H4 (cell line): Measurements from ENCODE around the gene CAT.

DNA sequence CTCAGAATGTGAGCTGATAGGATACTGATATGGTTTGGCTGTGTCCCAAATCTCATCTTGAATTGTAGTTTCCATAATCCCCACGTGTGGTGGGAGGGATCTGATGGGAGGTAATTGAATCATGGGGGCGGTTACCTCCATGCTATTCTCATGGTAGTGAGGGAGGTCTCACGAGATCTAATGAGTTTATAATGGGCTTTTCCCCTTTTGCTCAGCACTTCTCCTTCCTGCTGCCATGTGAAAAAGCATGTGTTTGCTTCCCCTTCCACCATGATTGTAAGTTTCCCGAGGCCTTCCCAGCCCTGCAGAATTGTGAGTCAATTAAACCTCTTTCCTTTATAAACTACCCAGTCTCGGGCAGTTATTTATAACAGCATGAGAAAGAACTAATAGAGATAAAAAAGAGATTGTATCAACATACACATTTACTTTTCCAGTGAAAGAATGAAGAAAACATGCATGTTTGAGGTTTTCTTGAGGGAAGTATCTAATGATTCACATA is 17.3 kb upstream of the CSTF3 start:
- RAMPAGE, long total RNA = no peak

GRCh38 chr11:33319862-33320565 is 55.9 kb upstream of the KIAA1549L start:
- RAMPAGE, long total RNA = no peak

- RAMPAGE, long total RNA = no peak
Measured at GRCh38 chr11:33334621-33335574, 41.0 kb upstream of the KIAA1549L start.

DNA sequence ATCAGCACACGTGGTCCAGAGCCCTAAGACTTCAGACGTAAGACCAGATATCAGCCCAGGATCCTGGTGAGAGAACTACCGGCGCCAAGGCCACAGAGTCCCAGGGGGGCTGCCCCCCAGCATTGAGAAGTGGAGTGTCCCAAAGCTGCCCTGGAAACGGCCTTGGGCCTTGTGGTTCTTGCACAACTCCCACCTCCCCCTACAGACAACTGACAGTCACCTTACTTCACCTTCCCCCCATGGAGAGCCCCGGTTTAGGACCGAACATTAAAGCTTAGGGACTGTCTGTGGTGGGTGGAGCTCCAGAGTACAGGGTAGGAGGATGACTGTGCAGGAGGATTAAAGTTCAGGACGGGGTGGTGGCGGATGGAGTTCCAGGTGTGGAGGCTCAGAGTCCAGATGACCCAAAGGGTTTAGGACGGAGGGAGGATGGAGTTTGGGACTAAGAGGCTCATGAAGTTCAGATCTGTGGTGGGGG is 995 bp downstream of the C11orf91 start:
- RAMPAGE, long total RNA = no peak

DNA sequence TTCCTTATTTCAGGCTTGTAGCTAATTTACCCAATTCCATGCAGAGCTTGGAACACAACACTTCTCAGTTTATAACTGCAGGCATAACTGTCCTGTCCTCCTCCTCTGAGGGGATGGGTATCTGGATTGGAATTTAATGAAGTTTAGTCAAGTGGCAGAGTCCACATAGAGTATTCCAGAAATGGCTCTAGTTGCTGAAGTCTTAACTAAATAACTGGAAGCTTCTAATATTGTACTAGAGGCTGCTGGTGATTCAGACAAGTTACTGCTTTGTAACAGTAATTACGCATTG is 12.7 kb upstream of the C11orf91 start:
- RAMPAGE, long total RNA = no peak

DNA sequence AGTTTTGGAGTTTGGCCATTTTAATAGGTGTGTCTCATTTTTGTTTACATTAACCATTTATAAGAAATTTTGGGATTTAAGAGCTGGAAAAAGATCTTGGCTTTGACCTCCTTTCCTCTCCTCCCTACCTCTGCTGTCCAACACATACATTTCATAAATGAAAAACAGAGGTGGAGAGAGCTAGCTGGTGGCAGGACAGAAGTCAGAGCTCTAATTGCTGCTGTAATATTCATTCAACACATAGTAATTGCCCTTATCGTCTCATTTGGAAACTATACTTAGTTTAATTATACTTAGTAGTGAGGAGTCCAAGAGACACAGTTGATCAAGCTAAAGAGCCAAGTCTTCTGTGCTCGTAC is 15.0 kb upstream of the C11orf91 start:
- RAMPAGE, long total RNA = no peak

GRCh38 chr11:33734933-33735740 is 1.1 kb downstream of the CD59 start:
- RAMPAGE, long total RNA = no peak

- RAMPAGE, long total RNA = no peak
Measured at GRCh38 chr11:33869322-33870325, 22.3 kb downstream of the LMO2 start.

GRCh38 chr11:34052678-34052761 is 989 bp downstream of the CAPRIN1 start:
- RAMPAGE, long total RNA = no peak

DNA sequence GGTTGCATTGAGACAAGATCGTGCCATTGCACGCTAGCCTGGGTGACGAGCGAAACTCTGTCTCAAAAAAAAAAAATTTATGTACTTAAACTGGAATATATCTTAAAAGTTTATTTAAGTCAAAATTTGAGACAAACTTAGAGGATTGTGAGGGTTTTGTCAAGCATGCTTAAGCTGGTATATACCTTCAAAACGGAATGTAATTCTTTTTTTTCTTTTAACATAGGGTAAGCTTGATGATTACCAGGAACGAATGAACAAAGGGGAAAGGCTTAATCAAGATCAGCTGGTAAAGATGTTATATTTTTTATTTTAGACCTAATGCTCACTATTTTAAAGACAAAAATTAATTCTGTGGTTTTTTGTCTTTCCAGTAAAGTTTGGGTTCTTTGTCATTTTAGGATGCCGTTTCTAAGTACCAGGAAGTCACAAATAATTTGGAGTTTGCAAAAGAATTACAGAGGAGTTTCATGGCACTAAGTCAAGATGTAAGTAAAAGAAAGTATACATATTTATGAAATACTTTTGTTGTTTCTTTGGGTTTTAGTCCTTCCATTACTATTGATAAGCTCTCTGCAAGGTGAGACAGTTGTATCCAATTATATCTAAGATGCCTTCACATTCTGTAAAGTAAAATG is 20.1 kb downstream of the CAPRIN1 start:
- RAMPAGE, long total RNA = no peak

DNA sequence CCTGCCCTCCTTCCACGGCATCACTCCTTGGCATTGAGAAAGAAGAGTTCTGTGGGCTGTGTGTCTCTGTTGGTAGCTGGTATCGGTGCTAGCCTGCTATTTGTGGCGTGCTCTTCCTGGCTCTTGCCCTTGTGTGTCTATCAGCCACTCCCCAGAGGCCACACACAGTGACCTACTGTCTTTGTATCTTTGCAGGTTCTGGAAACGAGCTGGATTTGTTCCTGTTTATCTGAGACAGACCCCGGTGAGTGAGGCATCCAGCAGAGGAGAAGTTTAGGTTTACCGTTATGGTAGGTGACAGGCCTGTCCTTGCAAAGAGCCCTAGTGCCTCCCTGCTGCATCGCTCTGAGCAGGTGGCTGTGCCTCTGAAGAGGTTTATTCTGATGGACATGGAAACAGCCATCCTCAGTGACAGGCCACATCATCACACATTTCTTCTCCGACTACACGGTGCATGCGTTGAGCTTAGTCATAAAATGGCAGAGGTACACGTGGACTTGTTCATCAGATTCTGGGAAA is 31.4 kb downstream of the NAT10 start:
- RAMPAGE, long total RNA = no peak

DNA sequence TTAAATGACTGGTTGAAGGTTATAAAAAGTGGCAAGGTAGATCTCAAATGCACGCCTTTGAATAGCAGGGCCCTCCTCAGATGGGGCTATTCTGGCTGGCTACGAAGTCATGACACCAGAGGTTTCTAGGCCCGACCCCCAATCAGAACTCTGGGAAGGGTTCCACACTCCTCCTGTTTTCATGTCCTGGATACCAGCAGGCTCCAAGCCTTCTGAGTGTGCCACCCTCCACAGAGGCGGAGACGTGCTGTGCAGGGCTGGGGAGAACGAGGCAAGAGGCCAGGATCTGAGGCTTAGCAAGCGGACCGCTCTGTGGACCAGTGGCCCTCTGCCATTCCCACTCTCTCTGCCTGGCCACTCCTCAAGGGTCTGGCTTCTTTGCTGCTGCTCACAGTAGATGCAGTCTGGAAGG is 86.9 kb downstream of the NAT10 start:
- RAMPAGE, long total RNA = no peak

- RAMPAGE, long total RNA = no peak
Measured at GRCh38 chr11:34274675-34275168, 83.1 kb downstream of the ABTB2 start.

DNA sequence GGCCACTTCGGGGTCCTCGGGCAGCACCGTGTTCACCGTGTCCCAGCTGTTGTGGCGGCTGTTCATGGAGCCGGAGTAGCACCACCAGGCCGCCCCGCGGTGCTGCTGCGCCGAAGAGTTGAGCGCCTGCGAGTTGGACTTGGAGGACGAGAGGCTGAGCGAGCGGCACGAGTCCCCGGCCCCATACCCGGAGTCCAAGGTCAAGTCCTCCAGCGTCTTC is 562 bp downstream of the ABTB2 start:
- RAMPAGE, long total RNA = no peak

- RAMPAGE, long total RNA = no peak
Measured at GRCh38 chr11:34416422-34416871, 22.3 kb upstream of the CAT start.

DNA sequence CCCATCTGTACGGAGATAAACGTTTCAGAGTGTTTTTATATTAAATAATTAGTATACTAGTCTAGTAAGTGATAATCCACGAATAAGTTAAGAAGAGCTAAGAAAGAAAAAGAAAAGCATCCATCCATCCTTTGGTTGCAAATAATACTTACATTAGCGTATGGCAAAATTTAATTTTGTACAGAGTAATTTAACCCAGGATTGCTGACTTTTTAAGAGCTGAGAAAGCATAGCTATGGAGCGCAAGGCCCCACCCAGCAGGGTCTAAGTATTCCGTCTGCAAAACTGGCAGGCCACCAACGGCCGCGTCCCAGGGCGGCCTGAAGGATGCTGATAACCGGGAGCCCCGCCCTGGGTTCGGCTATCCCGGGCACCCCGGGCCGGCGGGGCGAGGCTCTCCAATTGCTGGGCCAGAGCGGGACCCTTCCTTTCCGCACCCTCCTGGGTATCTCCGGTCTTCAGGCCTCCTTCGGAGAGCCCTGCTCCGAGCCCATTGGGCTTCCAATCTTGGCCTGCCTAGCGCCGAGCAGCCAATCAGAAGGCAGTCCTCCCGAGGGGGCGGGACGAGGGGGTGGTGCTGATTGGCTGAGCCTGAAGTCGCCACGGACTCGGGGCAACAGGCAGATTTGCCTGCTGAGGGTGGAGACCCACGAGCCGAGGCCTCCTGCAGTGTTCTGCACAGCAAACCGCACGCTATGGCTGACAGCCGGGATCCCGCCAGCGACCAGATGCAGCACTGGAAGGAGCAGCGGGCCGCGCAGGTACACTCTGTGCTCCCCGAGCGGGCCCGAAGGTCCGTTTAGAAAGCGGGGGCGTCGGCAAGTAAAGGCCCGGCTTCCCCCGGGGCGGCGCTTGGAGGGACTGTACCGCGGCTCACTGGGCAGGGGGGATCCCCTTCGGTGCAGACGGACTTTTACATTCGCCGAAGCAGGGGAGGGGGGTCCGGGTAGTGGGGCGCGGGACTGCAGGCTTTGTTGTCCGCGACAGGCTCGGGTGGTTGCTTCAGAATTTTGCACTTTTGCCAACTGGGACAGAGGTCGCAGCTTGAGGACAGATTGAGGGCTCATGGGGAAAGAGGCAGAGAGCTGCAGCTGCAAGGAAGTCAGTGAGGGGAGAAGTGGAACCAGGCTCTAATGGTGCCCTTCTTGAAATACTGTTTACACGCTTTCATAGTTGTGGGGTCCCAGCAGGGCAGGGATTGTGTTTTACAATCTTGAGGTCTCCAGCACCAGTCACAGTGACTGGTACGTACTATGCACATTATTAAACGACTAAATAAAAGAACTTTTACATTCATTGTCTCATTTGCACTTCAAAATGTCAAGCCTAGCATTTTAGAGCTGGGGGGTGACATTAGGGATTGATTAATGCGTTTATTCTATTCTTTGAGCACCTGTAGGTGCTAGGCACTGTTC is at the start of gene CAT:
TSS of gene CAT (plus strand) at position 616 of the 1,415 bp plus-strand sequence.
- RAMPAGE, long total RNA = start-site peak on the plus strand centred at position 640 of the sequence, 83 bp wide, 381 reads

GRCh38 chr11:34603361-34604085 is 17.4 kb upstream of the EHF start:
- RAMPAGE, long total RNA = no peak

GRCh38 chr11:34624488-34625352 is 3.8 kb downstream of the EHF start:
- RAMPAGE, long total RNA = no peak

DNA sequence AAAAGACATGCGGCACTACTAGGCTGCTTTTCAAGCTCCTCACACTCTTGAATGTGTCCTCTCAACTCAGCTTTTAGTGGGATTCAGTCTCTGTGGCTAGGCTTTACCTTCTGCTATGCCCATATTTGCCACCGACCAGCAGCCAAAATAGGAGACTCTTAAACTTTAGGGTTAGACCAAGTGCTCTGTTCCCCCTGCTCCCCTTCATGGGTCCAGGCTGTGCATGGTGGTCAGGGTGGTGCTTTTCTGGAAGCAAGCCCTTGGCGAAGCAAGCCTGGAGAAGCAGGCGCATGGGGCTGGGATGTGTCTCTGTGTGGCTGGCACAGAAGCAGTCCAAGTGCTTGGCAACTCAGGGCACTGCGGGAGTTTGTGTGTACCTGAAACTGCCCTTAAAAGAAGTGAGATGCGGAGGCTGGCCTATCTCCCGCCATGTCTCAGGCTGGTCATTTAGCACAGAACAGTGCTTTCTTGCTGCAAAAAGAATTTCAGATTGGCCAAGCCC is 16.2 kb downstream of the EHF start:
- RAMPAGE, long total RNA = no peak

DNA sequence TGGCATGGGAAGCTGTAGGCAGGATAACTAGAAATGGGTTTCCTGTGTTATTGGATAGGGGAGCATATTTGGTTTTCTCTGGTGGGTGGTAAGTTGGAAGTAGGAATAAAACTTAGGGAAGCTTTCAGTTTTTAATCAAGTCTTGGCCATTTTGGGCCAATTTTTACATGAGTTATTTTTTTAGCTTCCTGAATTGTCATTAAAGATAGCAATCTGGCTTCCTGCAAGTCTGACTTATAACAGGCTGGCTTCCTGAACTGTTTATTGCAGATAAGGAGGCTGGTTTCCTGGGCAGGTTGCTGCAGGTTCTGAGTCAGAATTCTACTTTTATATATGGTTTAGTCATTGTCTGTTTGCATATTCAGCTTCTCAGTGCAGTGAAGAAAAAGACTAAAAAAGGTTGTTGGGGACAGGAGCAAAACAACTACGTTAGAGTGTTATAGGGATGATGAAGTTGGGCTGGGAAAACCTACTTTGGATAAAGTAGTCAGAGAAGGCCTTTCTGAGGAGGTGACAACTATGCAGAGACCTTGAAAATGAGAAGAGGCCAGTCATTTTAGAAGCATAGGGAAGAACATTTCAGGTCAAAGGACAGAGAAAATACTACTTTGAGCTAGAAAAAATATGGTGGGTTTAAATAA is 106.5 kb downstream of the APIP start:
- RAMPAGE, long total RNA = no peak